ReNcell CX (cell line): ENCODE measurements around a stretch of chr10.

DNA sequence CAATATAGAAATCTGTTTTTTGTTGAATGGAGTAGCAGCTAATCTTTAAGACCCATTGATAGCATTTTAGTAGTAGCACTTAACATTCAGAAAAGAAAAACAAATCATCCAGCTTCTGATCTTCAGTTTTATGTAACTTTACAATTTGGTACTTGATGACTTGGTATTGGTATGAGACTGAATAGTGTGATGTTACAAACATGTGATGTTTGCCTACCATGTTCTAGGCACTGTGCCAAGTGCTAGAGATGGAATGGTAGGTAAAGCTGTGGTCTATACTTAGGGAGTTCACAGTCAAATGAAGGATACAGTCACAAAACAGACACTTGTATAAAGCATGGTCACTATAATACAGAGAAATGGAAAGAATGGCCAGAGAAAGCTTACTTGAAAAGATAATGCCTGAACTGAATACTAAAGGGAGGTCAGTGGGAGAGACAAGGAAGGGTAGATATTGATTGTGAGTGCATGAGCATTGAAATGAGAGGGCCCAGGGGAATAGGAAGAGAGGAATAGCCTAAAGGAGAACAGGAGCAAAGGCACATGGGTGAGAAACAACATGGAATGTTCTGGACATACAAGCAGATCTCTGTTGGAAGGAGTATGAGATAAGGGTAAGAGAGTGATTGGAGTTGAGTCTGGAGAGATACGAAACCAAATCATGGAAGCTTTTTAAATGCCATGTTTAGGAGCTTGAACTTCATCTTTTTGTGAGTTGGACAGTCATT is 21.5 kb downstream of the ZEB1 start:
- PRO-cap: no peak

GRCh38 chr10:31363943-31364371 is 44.9 kb downstream of the ZEB1 start:
- PRO-cap: no peak

DNA sequence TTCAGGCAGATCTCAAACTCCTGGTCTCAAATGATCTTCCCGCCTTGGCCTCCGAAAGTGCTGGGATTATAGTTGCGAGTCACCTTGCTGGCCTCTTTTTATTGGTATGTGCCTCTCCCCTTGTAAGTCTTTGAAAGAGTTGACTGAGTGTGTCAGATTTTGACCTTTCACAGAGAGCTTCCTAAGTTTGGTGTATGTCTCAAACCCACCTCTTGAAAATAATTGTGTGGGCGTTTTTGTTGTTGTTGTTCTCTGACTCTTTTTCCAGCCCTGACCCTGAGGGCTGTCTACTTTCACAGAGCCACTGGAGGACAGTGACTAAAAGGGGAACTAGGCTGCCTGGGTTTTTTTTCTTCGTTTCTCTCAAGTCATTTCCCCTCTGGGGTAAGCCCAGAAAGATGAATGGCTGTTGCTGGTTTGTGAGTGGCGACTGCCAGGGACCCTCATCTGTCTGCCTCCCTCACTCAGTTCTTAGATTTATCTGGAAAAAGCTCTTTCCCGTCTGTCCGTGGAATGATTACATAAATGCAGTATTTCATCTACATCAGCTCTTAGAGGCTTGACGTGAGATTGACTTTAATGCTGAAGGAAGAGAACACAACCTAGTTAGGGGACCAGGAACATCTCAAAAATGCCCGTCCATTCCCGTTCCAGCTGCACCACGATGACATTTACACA is 262.9 kb downstream of the ZEB1 start:
- PRO-cap: no peak

DNA sequence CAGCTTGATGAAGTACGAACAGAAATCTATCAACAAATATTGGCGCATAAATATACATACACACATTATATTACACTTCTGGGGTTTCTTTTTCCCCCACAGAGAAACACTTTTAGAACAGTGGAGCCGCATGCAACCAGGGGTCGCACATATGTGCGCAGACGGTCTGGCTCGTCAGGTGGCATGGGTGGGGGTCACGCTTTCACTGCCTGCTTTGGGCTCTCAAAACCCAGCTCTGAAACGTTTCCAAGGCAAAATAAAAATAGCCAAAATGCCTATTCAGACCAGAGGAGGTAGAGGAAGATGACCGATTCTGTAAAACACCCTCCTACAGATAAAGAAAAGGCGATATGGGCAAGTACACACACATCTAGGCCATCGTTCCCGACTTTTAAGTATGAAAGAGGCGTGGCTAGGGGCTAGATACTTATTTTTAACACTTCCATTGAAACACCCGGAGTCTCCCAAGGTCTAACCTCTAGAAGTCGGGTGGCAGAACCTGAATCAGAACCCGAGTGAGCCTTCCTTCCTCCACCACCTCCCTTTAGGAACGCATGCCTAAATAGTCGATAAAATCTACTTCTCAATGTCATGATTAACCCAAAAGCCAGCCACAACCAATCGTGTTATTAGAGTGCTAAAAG is 1.5 kb downstream of the ARHGAP12 start:
- PRO-cap: no peak

DNA sequence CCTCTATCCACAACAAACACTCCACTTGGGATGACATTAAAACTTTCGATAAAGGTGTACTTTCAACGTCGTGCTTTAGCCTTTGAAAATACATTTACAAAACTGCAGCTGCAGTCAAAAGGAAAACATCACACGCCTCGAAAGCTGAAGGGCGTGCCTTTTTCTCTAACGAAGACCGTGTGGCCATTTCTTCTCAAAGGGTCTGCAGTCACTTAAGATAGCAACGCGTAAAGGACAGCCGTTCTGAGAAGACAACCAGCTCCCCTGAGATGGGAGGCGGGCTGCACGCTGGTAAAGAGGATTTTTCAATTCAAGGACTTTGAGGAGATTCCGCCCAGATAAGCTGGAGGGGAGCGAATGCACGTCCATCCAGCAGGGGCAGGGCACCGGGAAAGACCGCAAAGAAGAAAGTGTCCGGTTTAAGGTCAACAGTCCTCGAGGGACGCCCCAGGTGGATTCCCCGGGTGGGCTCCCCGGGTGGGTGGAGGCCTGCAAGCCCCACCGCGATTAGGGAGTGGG is 952 bp downstream of the ARHGAP12 start:
- PRO-cap: bidirectional peak, plus-strand start at position 374 of the sequence, minus-strand start at position 291 of the sequence; bidirectional peak, plus-strand start at position 434 of the sequence, minus-strand start at position 389 of the sequence

GRCh38 chr10:31942704-31943266 is 14.2 kb upstream of the ARHGAP12 start:
- PRO-cap: no peak

DNA sequence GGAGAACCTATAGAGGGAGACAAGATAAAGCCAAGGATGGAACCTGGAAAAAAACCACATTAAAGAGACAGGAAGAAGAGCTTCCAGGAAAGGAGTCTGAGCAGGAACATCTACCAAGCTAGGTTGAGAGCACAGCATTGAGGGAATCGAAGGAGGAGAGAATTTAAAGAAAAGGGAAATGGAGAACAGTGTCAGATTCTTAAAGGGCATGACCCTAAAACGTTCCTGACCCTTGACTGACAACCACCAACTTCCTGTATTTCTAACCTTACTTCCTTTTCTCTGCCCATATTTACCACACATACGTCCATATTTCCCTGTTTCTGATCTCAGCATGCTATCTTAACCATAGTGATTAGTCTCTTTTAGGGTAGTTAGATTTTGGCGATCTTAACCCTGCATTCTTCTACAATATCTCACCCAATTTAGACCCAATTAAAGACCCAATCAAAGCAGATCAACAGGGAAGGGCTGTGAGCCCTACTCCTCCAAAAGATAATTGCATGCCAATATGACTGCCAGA is 48.7 kb upstream of the ARHGAP12 start:
- PRO-cap: no peak

- PRO-cap: no peak
Observed at GRCh38 chr10:32032212-32032612, 24.0 kb downstream of the KIF5B start.

GRCh38 chr10:32056670-32057034 is 427 bp upstream of the KIF5B start:
- PRO-cap: no peak

DNA sequence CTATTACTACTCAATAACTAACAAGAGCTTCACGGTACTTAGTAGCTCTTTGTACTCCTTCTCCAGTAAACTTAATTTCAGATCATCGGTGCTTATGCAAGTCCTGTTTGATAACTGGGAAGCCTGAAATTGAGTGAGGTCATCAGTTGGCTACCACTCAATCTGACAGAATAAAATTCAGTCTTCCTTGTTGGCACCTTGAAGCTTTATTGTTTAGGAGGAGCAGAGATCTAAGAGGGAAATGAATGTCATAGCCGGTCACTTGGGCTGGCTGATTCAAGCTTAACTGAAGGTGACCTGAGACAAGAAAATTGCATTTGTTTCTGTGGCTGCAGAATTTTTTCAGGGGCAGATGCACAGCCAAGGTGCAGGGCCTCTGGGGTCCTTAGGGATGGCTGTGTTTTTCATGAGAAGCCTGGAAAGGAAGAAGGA is 84.8 kb upstream of the KIF5B start:
- PRO-cap: no peak

DNA sequence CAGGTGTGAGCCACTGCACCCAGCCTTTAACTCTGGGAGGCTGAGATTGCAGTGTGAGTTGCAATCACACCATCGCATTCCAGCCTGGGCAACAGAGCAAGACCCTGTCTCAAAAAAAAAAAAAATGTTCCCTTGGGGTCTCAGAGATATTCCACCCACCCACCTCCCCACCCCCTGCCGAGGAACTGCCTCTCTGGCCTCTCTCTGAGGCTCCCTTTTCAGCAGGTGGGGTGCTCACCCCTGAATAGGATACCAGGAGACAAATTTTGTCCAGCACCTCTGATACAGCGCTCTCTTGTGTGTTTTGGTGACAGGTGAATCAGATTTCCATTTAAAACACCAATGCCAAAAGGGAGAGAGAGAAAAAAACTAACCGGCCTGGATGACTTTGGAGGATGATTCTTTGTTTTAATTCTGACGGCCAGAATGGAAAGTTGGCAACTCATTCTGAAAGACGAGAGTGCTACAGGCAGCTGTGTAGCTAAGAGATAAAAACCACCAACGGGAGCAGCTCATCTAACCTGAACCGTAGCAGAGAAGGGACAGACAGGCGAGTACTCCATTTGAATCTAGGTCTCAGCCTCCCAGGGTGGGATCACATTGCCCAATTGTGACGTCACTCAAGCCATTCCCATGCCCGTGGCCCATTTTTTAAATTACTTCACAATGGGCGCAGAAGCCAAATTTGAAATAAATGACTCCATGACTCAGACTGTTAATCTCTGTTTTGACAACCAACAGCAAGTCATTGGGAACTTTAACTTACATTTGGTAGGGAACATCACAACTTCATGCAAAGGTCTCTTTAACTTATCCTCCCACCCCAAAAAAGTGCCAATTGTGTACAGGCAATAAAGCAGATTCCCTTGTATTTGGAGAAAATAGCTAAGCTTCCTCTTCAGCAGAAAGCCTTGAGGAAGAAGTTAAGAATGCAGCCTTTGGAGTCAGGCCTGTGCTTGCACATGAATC is 92.9 kb upstream of the KIF5B start:
- PRO-cap: no peak

GRCh38 chr10:32348579-32348849 is 1.6 kb upstream of the EPC1 start:
- PRO-cap: no peak

DNA sequence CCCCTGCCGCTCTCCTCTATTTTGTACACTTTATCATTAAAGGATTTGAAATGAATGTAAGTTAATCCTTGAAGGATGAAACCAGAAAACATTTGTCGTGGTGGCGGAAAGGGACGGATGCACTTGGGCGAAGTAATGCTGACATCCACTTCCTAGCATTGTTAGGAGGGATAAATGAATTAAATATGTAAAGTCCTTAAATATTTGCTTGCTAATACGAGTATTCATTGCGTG is 553 bp downstream of the CCDC7 start:
- PRO-cap: no peak

DNA sequence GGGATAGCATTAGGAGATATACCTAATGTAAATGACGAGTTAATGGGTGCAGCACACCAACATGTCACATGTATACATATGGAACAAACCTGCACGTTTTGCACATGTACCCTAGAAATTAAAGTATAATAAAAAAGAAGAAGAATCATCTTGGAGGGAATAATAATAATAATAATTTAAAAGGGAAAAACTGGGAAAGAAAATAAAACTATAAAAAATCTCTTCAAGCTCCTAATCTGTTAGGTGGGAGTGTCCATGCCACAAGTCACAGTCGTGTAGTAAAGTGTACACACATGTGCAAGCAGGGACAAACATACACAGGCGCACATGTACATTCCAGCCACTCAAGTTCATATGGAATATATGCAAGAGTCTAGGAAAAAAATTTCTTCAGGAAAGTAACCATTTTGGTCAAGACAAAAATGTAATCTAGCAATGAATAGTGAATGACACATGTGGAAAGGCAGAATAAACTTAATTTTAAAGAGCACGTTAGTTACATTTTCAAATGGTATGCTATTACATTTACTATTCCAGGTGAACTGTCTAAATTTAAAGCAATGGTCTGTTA is 39.7 kb downstream of the ITGB1 start:
- PRO-cap: no peak

DNA sequence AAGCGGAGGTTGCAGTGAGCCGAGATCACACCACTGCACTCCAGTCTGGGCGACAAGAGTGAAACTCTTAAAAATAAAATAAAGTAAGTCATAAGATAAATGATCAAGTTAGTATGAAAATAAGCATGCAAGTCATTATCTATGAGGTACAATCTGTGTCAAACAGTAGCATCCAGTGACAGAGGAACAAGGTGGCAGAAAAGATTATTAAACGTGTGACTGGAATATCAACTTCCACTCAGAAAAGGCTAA is 30.4 kb downstream of the ITGB1 start:
- PRO-cap: no peak

GRCh38 chr10:32942334-32943110 is 15.5 kb downstream of the ITGB1 start:
- PRO-cap: no peak

DNA sequence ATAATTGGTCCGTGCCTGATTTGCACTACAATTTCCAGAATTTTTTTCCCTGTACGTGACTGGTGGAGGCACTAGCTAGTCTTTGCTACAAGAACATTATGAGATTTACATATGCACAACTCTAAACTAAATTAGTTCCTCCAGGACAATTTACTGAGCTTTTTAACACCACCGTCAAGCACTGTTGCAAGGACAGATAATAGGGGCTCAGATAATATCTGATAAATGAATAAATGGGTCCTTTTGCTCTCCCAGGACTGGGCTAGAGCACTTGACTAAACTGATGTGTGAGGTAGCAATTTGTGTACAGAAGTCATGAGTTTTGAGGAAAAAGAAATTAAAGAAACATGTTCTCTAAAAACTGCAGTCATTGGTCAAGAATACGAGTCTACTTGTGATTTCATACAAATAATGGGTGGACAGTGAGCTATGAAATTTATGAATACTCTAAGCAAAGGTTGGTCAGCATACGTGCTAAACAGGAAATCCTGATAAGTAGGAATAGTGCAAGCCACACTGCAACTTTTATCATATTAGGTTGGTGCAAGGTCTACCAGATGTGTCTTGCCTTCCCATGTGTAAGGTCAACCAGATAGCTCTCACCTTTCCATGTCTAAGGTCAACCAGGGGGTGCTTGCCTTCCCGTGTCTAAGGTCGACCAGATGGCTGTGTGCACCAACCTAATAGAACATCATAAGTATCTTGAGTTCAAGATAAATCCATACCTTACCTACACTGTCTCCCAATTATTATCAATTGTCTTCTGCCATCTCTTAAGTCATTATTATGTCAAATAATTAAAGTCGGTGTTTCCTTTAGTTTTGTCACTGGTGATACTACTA is 1.9 kb upstream of the ITGB1 start:
- PRO-cap: no peak

DNA sequence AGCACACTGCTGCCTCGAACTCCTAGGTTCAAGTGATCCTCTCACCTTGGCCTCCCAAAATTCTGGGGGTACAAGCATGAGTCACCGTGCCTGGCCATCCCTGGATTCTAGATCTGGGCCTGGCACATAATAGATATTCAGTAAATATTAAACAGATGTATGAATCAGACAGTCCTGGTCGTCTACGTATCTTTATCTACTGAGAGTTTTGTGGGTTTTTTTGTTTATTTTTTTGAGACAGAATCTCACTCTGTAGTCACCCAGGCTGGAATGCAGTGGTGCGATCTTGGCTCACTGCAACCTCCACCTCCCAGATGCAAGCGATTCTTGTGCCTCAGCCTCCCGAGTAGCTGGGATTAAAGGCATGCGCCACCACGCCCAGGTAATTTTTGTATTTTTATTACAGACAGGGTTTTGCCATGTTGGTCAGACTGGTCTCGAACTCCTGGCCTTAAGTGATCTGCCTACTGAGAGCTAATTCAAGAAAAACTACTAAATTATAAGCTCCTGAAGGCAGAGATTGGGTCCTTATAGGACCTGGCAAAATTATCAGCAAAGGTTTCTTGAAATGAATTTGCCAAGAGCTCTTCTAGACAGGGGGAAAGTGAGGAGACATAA is 24.4 kb upstream of the ITGB1 start:
- PRO-cap: no peak

DNA sequence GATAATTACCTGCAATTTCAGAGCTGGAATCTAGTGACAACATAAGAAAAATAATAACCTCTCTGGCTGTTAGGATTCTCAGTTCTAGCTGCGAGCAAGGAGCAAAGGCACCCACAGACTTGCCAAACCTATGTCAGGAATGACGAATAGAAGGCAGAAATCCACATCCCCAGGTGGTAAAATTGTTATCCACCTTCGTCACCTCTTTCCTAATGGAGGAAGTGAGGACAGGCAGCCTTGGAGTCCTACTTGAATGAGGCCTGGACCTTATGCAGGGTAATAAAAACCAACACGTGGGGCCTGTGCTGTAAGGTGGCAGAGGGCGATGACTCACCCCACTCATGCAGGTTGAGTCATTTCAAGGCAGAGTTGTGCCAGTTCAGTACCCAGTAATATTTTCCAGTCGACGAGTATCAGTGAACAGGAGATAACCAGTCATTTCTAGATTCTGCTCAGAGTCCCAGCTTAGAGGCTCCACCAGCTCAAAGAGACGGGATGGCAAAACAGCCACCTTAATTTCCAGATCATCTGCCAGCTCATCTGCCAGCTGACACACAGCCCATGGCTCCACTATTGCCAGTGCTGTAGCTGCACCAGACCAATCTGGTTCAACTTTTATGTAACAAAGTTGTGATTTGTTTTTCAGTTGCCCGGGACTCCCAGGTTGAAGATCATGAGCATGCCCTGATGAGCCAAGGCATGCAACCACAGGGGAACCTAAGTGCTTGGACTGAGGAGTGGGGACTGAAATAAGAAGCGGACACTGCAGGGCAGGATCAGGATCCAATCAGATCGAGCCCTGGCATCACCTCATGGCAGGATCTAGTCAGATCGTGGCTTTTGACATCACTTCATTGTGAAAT is 176.1 kb upstream of the ITGB1 start:
- PRO-cap: no peak

DNA sequence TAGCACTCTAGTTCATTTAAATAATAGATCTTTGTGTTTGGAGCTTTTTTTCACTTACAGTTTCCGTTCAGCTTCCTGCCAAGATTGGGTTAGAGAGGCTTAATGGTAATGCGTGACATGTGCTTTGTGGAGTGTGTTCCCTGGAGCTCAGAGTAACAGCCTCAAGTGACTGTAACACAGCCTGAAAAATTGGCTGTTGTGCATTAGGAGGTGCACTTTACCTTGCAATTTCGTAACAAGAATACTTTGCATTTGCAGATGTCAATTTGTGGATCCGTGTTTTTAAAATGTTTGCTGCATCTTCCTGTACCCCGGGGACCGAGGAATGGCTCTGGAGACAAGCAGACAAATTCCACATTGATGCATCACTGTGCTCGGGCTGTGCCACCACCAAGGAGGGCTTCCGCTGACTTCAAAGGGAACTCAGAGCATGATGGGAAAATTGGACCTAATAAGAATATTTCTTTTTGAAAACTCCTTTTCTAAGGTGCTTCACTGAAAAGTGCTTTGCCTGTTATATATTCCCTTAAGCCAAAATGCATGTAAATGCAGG is 170.1 kb downstream of the NRP1 start:
- PRO-cap: unidirectional peak, plus-strand start at position 135 of the sequence